GM12891 (cell line): ENCODE measurements around a stretch of chr17.

- RRBS = no CpG with 5 or more reads among the region's 25 CpGs
Observed at GRCh38 chr17:68346256-68347038, 55.2 kb downstream of the ARSG start.

DNA sequence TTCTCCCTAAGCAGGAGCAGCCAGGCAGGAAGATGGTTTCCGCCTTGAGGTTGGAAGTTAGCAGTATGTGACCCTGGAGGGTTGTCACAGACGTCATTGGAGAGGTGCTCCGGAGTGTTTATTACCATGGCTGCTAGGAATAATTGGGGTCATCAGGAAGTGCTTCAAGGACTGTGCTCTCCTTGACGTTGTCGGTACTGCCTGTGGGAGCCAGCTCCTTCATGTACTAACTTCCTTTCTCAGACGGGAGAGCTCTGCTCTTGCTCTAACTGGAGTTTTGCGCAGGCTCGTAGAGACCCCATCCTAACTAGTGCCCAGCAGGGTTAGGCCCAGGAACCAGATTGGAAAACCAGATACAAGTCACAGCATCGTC lies 60.4 kb downstream of the WIPI1 start:
- RRBS = no CpG with 5 or more reads among the region's 9 CpGs

- RRBS = no CpG with 5 or more reads among the region's 2 CpGs
Observed at GRCh38 chr17:68398448-68398995, 58.8 kb downstream of the WIPI1 start.

GRCh38 chr17:68399008-68399428 lies 58.3 kb downstream of the WIPI1 start:
- RRBS = no CpG with 5 or more reads among the region's 9 CpGs

GRCh38 chr17:68497983-68498427 lies 14.2 kb upstream of the PRKAR1A start:
- RRBS = no CpG with 5 or more reads among the region's 4 CpGs

DNA sequence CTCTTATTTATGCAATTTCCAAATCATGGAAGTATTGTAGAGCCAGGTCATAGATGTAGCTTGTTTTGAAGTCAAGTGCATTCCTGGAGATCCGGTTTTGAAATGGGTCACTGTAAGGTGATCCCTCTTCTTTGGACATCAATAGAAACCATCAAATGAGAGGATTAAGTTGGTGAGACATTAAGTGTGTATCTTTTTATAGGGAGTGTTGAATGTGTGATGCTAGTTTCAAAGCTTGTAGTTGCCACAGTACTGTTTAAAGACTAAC lies 4.5 kb downstream of the PRKAR1A start:
- RRBS = no CpG with 5 or more reads among the region's 1 CpG

DNA sequence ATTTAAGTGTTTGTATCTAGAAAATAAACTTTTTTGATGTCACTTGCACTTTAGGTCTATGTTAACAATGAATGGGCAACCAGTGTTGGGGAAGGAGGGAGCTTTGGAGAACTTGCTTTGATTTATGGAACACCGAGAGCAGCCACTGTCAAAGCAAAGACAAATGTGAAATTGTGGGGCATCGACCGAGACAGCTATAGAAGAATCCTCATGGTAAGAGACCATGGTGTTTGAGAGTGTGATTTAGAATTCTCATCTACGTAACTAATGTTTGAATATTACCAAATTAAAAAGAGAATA lies 13.4 kb downstream of the PRKAR1A start:
- RRBS = no CpG with 5 or more reads among the region's 4 CpGs

DNA sequence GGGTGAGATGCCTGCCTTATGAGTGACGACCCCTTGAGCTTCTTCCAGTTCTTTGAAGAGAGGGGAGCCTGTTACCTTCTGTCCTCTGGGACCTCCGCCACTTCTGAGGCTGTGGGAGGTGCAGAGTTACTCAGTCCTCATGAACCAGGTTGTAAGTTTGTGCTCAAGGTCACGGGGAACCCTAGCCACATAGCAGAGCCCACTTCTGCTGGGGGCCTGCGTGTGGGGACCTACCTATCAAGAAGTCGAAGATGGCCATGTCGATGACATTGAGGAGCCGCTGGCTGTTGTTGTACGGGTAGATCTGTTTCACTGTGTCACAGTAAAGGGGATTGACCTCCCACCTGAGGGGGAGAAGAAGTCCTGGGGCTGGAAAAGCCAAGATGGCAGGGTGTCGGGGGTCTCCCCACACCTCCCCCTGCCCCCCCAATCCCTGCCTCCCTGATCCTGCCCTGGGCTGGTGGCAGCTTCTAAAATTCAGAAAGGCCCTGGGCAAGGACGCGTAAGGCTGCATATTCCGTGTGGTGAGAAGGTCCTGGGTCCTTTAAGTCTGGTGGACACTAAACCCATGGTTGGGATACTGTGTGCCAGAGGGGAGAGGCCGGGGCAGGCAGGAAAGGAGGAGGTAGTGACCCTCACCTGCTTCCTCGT lies 28.5 kb downstream of the PRKAR1A start:
- RRBS = no CpG with 5 or more reads among the region's 14 CpGs

DNA sequence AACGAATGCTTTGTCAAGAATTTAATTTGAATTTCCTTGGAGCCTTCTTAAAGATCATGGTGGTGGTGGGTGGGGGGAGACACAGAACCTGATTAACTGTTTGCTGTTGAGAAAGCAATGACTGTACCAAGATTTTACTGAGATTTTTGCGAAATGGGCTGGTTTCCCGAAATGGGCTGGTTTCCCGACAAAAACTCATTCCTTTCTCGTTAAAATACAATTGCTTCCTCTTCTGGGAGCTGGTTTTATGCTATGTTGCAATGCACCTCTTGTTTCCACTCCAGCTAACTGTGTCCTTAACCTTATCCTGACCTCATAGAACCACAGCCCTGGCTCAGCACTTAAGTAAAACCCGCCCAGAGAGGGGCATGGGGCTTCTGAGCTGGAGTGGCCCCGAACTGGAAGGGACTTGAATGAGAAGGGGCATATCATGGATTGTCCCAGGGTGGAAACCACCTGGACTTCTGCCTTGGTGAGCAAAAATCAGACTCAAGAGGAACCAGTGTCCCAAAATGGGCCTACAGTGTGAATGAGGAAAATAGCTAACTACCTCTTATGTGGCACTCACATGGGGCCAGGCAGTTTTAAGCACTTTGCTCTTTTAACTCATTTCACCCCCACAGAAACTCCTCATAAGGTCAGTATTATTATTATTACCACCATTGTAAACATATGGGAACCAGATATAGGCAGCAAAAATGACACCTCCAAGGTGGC lies 20.8 kb downstream of the FAM20A start:
- RRBS = no CpG with 5 or more reads among the region's 7 CpGs

- RRBS = no CpG with 5 or more reads among the region's 9 CpGs
Observed at GRCh38 chr17:68602851-68603777, 1.9 kb upstream of the FAM20A start.

DNA sequence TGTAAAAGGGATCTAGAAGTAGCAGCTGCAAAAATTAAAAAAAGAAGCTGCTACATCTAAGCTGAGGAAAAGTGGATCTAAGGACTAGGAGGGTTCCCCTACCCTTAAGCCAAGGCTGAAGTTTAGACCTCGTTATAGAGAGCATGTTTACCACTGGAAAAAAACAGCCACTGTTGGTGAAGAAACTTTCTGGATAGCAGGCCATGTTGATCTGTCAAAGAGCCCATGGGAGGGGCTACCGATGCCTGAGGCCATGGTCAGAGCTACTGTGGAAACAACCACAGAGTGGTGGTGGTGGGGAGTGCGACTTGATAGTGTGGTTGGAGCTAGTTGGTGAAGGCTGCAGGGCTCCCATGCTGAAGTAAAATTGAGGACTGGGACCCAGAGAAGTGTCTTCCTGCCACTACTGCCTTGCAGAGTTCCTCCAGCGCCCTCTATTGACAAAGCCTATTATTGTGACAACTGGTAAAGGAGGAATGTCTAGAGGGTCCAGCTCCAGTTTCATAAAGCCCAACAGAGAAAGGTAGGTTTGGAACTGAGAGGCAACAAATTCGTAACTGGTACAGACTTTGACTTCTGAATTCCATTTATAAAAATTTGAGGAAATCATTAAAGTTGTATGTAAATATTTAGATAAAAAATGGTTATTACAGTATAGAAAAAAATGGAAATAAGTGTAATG lies 12.7 kb upstream of the FAM20A start:
- RRBS = no CpG with 5 or more reads among the region's 5 CpGs

DNA sequence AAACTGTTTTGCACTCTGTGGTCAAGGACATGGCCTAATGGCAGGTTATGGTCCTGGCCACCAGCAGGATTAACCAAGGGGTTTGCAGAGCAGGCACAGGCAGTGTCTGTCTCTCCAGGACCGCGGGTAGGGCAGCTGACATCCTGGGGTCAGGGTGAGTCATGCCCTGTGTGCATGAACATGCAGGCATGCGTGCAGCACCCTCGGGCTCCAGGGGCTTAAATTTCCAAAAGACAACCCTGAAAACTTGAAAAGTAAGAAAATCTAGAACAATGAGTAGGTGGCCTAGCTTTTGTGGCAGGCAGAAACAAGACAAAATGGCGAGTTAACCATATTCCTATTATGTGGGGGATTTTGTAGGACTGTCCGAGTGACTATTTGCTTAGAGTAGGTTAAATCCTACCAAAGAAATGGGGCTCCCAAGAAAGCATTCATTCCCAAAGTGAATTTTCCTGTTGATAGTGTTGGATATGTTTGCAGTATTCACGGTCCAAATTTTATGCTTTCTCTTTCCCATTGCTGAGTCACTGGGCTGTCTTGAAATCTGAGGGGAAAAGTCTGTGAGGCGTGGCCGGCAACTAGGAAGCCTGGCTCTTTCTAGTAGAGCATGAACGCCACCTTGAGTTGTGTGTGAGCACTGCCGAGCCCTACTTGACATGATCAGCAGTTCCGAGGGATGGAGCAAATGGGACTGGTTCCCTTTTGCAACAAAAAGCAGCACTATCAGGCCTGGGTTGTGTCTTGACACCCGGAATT lies 158.4 kb upstream of the FAM20A start:
- RRBS = no CpG with 5 or more reads among the region's 13 CpGs

DNA sequence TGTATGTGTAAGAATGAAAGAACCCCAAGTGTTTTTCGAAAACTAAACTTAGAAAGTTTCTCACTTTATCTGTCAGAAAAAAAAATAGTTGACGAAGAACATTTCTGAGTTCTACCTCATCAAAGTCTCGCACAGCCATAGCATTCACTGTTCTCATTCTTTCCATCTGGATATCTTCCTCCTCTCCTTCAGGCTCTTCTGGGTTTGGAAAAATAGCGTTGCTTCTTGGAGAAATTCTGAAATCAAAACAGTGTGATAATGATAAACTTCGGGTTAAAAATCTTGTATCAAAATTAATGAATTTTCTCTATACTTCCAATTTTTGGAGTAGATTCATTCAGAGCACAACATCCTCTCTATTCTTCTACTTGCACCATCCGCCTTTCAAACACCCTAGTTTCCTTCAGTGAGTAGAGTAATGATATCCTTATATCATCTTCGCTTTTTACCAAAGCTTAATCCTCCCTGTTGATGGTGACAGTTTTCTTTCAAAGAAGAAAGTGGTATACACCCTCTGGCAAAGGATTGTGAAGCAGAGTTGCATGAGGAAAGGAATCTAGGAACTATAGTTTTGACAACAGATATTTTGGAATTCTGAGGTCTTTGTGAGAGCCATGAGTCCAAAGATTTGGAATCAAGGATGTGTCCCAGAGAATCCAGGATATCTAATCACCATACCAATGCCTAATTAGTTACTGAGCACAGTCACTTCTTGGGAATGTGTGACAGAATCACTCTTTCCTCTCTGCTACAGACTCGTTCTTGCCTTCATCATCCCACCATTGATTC lies 35.7 kb upstream of the ABCA8 start:
- RRBS = no CpG with 5 or more reads among the region's 8 CpGs

GRCh38 chr17:69059553-69060396 lies 952 bp downstream of the ABCA9 start:
- RRBS = no CpG with 5 or more reads among the region's 8 CpGs

GRCh38 chr17:70050977-70051464 lies 24.0 kb upstream of the KCNJ16 start:
- RRBS = no CpG with 5 or more reads among the region's 2 CpGs

DNA sequence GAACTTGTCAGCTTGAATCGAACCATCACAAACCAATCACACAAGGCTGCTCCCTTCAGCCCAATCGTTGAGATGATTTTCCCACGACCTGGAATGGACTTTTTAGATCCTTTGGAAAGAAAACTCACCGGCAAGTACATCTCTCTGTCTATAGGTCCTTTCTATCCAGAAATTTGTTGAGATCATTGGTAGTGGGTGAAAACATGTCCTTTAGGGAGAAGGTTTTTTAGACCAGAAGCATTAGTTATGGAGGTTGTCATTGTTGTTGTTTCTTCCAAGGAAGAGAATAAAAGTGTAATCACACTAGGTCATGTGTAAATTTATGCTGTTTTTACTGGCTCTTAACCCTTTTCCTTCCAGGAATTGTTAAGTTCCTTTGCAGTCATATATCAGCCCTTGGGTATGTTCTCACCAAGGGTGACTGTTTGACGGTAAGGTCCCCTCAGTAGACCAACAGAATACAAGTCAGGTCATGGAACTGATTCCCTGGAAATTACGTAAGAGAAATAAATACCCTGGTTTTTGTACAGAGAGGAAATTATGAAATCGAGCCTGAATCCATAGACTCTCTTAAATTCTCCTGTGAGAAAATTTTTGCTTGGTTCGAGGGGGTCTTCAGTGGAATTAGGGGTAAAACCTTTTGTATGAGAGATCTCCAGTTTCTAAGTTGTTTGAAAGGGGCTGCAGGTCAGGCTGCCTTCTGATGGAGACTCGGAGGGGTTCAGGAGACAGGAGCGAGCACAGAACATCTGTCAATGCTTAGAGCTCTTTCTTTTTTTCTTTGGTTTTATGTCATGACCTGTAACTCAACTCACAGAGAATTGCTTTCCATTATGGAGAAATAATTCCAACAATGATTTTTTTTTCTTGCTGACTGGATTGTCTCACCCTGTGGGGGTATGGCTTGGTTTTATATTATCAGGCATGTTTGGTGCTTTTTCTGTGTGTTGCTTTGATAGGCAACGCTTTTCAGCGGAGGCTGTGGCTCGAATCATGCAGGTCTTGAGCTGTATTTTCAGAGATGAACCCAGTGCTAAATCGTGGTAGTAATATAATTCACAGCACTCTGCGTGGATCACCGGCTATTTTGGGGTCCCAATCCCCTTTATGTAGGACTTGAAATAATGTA lies 11.0 kb upstream of the KCNJ2 start:
- RRBS = no CpG with 5 or more reads among the region's 16 CpGs

DNA sequence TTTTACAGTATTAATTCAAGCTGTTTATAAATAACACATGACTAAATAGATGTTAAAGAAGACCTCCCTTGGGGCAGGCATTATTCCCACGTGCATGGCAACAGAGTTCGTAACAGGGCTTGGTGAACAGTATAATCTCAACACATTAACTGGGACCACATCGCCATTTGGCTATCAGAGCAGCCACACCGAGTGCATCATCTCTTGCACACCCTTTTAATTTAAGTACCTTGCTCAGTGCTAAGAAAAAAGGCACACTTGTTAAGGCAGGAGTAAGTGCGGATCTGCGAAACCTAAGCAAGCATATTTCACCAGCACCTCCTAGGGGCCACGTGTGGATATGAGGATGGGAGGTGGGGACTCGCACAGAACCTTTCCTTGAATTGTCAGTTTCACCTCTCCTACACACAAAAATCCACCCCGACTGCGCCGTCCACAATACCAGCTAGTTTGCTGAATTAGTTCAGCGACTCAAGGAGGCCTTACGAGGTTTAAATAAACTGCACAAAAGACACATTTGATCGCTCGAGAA lies 1.4 kb upstream of the KCNJ2 start:
- RRBS = no CpG with 5 or more reads among the region's 15 CpGs

DNA sequence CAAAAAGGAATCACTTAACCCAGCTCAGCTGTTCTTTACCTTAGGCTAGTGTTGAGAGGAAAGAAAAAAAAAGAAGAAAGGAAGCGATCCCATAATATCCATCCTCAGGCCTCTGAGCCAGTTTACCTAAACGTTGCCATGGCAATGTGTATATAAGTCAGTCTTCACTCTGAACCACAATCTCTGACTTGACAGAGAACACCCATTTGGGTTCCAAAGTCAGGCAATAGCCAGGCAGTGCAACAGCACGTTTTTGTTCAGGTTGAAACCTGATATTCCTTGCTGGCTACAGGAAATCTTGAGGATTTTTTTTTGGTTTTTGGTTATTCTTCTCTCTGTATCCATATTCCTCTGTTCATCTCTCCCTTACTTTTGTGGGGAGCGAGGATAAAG lies 152.5 kb downstream of the SOX9 start:
- RRBS = no CpG with 5 or more reads among the region's 4 CpGs

DNA sequence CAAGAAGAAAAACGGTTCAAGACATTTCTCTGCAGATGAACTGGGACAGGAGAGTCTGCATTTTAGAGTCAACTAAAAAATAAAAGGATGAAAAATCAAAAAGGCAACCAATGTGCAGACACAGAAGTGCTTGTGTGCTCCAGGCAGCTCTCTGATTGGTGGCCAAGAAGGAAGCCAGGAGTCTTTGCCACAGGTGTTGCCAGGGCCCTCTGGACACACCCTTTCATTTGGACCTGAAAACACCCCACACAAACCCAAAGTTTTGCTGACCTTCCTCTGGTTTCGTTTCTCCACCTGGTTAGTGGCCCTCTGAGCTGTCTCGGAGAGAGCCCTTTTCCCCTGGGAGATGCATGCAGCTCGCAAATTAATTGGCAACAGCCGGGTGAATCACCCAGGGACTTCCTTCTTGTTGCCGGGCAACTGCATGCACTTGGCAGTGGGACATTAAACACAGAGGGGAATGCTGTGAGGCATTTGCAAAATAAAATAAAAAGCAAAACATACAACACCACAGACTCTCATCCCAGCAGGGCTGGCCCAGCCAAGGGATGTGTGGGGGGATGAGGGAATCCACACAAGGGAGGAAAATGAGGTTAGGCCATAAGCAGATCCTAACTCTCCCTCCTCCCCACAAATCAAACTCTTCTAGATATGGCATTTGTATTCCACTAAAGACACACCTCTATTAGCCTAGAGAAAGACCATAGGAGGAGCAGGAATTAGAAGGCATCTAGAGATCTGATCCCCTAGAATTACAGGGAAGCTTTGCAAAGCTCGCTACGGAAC lies 286.6 kb downstream of the SOX9 start:
- RRBS = no CpG with 5 or more reads among the region's 8 CpGs

DNA sequence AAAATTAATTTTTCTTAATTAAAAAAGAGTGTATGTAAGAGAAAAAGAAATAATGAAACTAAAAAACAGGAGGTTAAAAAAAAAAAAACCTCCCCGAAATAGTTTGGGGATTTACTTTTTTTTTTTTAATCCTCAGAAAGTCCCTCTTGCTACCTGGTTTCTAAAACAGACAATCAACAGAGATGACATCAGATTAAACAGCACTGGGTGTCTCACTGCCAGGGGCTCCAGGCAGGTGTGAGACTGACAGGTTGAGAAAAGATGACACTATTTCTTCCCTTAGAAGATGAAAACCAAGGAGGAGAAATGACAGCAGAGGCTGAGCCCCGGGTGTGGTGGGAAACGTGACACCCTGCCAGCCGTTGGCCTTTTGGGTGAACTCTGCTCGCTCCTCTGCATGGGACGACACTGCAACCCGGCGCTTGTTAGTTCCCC lies 301.5 kb downstream of the SOX9 start:
- RRBS = 8% methylated on average over 6 of the region's 8 CpGs